Peripheral blood mononuclear cell (primary cell): ENCODE data around the gene FAM200B.

- PRO-cap, 8 experiments = peak in 8 of 8 experiments; most common plus-strand start chr4:13484966 (in 7); most common minus-strand start chr4:13485127 (in 6)
These were observed 855 bp upstream of the RAB28 start for GRCh38 chr4:13484881-13485508.

GRCh38 chr4:13856493-13856885, 229.0 kb upstream of the BOD1L1 start:
- PRO-cap, 8 experiments = no peak in any of the 8 experiments

- PRO-cap, 8 experiments = peak in 7 of 8 experiments; most common plus-strand start chr4:15003828 (in 6); most common minus-strand start chr4:15003698 (in 7)
These were observed 1.1 kb downstream of the CPEB2 start for GRCh38 chr4:15003304-15003897.

- PRO-cap, 8 experiments = no peak in any of the 8 experiments
These were observed 65.3 kb downstream of the CPEB2 start for GRCh38 chr4:15067280-15068339.

DNA sequence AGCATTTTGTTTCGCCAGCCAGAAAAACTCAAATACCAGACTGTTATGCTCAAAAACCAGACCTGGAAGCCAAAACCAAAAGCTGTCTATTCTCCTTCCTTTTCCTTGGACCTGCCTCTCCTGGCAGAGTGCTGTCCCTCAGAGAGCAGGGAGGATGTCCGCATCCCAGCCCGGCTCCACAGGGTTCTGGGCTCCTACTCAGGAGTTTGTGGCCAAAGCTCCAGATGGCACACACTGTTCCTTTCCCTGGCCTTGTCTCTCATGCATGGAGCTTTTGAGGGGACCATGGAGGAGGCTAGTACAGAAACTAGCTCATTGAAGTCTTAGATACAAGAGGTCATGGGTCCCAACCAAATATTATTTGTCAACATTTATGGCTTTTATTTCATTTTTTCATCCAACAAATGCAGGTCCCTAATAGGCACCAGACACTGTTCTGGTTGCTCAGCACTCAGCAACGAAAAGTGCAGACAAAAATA, 41.8 kb upstream of the C1QTNF7 start:
- PRO-cap, 8 experiments = no peak in any of the 8 experiments

GRCh38 chr4:15478559-15479133, 9.0 kb downstream of the CC2D2A start:
- PRO-cap, 8 experiments = no peak in any of the 8 experiments

DNA sequence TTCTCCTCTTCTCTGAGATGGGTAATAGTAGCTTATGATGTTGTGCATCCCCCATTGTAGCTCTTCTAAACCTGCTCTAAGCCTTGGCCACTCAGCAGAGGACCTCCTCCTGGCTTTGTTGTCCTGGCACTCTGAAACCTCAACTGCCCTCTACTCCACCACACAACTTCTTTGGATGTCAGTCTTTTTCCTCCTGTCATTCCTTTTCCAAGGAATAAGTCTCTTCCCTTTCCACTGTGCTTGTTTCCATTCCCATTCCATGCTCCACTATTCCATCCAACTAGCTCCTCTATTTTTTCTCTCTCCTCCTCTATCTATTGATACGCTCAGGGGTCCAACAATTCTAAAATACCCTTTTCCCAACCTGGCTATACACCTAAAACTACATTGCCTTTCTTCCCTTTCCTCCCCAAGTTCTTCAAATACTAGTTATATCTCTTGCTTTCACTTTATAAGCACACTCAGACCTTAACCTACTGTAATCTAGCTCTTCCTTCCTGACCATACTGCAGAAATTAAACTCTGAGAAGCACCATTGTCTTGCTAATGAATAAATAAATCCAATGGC, 63.2 kb downstream of the FBXL5 start:
- PRO-cap, 8 experiments = peak in 1 of 8 experiments; most common minus-strand start position 167 of the sequence (in 1)

GRCh38 chr4:15680968-15681912, at the start of gene FAM200B:
Gene FAM200B, plus strand, starts transcription at chr4:15681827.
- PRO-cap, 8 experiments = peak in 8 of 8 experiments; most common plus-strand start chr4:15681879 (in 6); most common minus-strand start chr4:15681544 (in 2)

DNA sequence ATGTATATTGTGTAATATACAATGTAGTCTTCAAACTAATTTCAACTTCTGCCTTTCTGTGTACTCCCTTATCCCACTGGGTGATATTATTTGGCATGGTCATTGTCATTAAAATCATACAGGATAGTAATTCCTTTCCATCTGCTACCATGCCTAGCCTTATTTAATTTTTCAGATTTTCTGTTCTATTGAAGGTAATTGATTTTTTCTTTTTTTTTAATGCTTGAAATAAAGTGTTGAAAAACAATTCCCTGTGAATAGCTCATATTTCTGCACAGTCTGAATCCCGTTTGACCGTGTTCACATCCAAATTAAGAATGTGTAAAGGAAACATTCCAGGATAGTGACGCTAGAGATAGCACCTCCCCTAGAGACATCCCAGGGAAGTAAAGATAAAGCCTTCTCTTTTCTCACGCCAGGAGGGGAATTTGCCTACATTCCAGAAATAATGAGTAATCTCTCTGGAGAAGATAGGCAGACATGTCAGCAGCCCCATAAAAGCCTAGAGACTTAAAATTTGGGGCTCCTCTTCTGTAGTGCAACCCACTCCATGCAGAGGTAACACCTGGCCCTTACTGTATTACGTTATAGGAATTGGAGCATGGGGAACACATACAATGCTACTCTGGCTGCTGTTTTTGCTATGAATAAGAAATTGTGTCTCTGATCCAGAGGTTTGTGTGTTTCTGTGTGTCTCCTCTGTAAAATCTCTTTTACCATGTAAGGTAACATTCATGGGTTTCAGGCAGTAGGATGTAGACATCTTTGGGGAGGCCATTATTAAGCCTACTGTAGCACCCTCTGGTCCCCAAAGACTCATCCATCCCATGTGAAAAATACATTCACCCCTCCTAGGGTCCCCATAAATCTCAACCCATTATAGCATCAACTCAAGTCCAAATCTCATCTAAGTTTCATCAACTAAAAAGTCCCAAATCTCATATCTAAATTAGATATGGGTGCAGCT, 8.9 kb downstream of the FAM200B start:
- PRO-cap, 8 experiments = no peak in any of the 8 experiments

GRCh38 chr4:15756150-15756749, 21.9 kb upstream of the CD38 start:
- PRO-cap, 8 experiments = no peak in any of the 8 experiments

DNA sequence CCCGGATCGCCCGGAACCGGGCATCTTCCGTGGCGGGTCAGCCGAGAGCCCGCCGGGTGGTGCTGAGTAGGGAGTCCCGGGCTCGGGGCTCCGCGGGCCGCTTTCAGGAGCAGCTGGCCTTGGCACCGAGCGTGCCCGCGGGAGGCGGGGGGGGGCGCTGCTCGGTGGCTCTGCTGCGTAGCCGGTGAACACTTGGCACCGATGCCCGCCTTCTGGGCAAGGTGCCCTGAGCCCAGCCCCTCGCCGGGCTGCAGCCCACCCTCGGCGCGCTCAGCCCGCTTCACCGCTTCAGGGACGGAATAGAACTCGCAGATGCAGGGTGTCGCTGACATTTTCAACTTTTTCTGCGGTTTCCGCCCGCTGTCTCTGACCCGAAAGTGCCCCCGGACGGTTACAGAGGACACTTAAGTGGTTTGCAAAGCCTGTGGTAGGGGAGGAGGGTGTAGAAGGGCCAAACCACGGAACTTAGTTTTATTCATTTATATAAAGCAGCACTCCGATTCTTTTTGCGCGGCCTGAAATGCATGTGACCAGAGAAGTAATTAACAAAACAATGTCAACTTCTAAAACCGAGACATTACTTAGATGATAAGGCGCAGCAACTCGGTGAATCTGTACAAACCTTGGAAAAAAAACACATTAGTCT, 712 bp downstream of the CD38 start:
- PRO-cap, 8 experiments = peak in 7 of 8 experiments; most common plus-strand start position 423 of the sequence (in 2); most common minus-strand start position 379 of the sequence (in 7)

DNA sequence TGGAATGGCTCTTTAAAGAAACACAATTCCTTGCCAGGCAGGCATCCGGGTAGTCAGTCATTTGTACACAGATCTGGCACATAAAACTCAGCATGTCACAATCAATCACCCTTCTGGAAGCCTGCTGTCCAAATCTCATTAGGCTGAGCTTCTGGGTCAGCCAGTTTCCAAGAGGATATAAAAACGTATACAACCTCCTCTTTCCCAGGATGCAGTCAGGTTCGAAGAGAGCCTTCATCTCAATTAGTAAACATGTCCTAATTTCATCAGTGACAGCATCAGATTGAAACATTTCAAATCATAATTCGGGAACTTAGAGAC, 26.7 kb downstream of the PROM1 start:
- PRO-cap, 8 experiments = no peak in any of the 8 experiments

GRCh38 chr4:16123137-16123949, 39.5 kb upstream of the PROM1 start:
- PRO-cap, 8 experiments = no peak in any of the 8 experiments

DNA sequence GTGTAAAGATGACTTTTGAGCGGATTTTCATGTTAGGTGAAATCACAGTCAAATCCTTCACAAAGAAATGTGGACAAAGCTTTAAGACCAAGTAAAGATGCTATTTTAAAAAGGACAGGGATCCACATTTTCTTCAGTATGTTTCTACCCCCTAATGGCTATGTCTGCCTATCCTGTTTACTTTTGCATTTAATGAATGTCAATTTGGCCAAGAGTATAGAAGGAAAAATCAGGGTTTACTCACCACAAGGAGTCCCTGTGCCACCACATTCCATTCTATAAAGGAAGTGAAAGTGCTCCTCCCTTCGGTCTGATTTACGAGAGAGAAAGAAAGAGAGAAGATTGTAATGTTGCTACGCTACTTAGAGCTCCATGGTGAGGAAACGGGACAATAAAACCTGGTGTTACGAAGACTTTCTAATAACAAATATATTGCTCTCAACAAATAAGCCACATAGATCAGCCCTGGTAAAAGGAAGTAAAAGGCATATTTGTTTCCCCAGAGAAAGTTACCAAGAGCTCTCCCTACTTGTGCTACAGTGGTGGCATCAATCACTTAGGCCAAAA, 29.8 kb downstream of the TAPT1 start:
- PRO-cap, 8 experiments = no peak in any of the 8 experiments

GRCh38 chr4:16233575-16233929, 7.3 kb upstream of the TAPT1 start:
- PRO-cap, 8 experiments = no peak in any of the 8 experiments

DNA sequence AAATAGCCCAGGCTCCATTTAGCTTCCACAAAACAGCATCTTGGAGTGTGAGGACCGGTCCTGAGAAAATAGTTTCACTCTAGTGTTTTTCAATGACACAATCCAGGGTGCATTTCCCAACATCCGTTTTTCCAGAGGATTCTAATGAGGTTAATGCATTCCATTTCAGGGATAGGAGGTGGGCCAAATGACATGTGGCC, 229.8 kb upstream of the LDB2 start:
- PRO-cap, 8 experiments = no peak in any of the 8 experiments

GRCh38 chr4:17166747-17167498, 268.5 kb upstream of the LDB2 start:
- PRO-cap, 8 experiments = no peak in any of the 8 experiments

- PRO-cap, 8 experiments = no peak in any of the 8 experiments
These were observed 305.2 kb downstream of the QDPR start for GRCh38 chr4:17206664-17207122.

- PRO-cap, 8 experiments = peak in 3 of 8 experiments; most common plus-strand start chr4:17578745 (in 2)
These were observed 1.7 kb downstream of the LAP3 start for GRCh38 chr4:17578664-17579123.

DNA sequence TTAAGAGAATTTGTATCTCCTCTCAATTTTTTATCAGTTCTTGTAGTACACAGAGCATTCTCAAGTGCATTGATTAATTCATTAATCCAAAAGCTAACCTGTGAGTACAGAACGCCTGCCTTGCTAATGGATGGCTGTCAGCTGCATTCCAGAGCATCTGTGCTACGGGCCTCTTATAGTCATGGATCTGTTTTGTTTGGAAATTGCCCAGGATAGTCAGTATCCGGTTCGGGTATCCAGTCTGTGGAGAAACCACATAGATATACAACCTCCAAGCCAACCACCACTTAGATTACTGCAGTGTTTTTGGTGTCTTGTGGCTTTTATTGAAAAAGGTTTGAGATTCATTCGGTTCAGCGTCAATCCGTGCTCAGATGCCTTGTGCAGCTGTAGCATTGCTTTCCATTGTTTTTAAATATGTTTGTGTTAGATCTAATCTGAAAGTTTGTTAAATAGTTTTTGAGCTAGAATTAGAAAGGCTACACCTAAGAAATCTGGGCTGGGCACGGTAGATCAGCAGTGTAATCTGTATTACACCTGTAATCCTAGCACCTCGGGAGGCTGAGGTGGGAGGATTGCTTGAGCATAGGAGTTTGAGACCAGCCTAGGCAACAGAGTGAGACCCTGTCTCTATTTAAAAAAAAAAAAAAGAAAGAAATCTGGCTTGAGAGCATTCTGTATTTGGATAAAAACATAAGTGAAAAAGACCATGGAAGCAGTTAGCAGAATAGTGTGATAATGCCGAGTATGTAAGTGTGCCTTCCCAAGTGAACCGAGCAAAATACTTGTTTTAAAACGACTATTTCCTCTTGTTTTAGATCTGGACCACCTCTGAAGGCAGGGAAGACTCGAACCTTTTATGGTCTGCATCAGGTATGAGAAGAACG, 4.2 kb downstream of the LAP3 start:
- PRO-cap, 8 experiments = no peak in any of the 8 experiments